Glomerular endothelial cell (primary cell): Measurements from ENCODE around the genes AWAT1, DLG3, ZMYM3, NONO, GCNA and PHKA1.

- RAMPAGE, long total RNA, result no peak
These were observed 5.7 kb upstream of the DGAT2L6 start for GRCh38 chrX:70171609-70171981.

- RAMPAGE, long total RNA, result no peak
These were observed at the start of gene AWAT1 for GRCh38 chrX:70234322-70234696. TSS of gene AWAT1 (plus strand) at chrX:70234655.

- RAMPAGE, long total RNA, result no peak
These were observed at the start of gene DLG3 for GRCh38 chrX:70444632-70445105. TSS of gene DLG3 (plus strand) at chrX:70444835.

DNA sequence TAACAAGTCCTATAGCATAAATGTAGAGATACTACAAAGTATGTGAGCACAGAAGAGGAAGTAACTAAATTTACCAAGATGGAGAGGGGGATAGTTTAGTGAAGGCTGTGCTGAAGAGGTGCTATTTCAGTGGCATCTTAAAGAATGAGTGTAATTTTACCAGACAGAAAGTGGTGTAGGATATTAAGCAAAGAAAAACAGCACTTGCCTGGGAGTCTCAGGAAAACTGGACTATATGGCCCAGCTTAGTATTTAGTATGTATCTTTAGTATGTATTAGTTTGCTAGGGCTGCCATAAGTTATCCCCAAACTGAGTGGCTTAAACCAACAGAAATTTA lies 1.3 kb upstream of the IL2RG start:
- RAMPAGE, long total RNA, result no peak

- RAMPAGE, long total RNA, result no peak
These were observed 38.7 kb downstream of the NLGN3 start for GRCh38 chrX:71183271-71183754.

- RAMPAGE, long total RNA, result no peak
These were observed 5.6 kb upstream of the GJB1 start for GRCh38 chrX:71217264-71217894.

GRCh38 chrX:71253606-71254448 lies at the start of gene ZMYM3:
TSS of gene ZMYM3 (minus strand) at chrX:71254140.
- RAMPAGE, long total RNA, result no peak

DNA sequence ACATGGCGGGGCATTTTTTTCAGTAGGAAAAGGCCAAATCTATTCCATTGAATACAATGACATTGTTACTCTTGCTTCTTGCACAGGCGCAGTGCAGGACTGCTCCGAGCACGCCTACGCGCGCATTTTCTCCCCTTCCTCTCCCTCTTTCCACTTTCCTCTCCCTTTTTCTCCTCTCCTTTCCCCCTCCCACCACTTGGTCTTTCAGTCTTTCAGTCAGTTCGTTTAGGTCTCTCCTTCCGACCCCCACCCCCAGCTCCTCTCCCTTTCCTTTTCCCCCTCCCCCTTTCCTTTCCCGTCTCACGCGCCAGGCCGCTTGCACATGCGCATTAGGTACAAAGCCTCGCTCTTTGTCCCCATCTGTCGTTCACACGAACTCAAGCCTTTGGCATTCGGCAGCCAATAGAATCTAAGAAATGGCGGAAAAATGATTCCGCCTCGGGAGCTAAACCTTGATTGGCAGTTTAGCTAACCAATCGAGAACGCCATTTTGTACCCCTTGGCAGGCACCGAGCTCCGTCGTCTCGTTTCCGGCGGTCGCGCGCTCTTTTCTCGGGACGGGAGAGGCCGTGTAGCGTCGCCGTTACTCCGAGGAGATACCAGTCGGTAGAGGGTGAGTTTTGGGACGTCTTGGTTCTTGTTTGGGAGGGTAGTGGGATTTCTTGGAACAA lies at the start of gene NONO:
Gene NONO (plus strand): TSS at position 527 of the 671 bp plus-strand sequence.
- RAMPAGE, long total RNA, result start-site peak on the plus strand centred at position 553 of the sequence, 94 bp wide, 1,299 and 1,087 reads in 2 replicates

- RAMPAGE, long total RNA, result no peak
These were observed at the start of gene GCNA for GRCh38 chrX:71577754-71578568. TSS of gene GCNA (plus strand) at chrX:71578437.

- RAMPAGE, long total RNA, result no peak
These were observed 970 bp downstream of the GCNA start for GRCh38 chrX:71579070-71579744.

GRCh38 chrX:72018131-72019170 lies 107.8 kb downstream of the NHSL2 start:
- RAMPAGE, long total RNA, result no peak

- RAMPAGE, long total RNA, result no peak
These were observed 51.1 kb upstream of the PIN4 start for GRCh38 chrX:72130199-72131090.

GRCh38 chrX:72272469-72272930 lies 4.5 kb downstream of the RPS4X start:
- RAMPAGE, long total RNA, result no peak

GRCh38 chrX:72308854-72309411 lies 3.2 kb upstream of the CITED1 start:
- RAMPAGE, long total RNA, result no peak

DNA sequence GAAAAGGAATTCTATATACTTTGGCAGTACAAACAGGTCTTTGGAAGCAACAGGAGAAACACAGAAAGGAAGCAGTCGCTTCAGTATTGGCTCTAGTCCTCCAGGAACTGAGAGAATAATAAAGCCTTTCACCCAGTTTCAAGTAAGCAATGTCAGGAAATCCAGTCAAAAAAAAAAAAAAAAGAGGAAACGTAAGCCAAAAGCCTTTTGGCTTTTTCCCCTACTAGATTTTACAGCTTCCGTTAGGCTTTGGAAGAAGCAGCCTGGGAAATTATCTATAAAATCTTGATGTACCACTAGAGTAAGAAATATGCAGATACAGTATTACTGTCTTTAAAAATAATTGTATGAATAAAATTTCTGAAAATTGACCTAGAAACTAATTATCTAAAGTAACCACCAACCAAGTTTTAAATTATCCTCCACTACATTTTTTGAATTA lies 61.8 kb upstream of the HDAC8 start:
- RAMPAGE, long total RNA, result no peak

DNA sequence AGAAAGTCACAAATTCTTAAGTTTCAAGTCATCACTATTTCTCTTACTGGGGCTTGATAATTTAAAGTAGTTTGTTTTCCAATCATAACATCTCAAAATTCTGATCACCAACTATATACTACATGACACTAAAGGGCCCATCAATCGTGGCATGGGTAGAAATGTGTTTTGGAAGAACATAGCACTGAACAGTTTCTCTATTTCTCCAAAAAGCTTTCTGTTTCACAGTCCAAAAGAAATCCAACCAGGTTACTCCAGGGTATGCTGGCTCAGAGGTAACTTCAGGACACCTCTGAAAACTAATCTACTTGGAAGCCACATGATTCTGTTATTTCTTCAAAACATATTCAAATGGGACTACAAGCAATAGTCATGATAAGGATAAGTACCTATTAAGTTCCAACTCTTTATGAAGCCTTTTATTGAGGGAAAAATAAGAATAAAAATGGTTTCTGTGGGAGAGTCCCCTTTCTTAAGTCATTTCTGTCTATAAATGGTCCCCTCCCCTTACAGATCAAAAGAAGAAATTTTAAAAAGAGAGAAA lies 8.3 kb downstream of the PHKA1 start:
- RAMPAGE, long total RNA, result no peak

DNA sequence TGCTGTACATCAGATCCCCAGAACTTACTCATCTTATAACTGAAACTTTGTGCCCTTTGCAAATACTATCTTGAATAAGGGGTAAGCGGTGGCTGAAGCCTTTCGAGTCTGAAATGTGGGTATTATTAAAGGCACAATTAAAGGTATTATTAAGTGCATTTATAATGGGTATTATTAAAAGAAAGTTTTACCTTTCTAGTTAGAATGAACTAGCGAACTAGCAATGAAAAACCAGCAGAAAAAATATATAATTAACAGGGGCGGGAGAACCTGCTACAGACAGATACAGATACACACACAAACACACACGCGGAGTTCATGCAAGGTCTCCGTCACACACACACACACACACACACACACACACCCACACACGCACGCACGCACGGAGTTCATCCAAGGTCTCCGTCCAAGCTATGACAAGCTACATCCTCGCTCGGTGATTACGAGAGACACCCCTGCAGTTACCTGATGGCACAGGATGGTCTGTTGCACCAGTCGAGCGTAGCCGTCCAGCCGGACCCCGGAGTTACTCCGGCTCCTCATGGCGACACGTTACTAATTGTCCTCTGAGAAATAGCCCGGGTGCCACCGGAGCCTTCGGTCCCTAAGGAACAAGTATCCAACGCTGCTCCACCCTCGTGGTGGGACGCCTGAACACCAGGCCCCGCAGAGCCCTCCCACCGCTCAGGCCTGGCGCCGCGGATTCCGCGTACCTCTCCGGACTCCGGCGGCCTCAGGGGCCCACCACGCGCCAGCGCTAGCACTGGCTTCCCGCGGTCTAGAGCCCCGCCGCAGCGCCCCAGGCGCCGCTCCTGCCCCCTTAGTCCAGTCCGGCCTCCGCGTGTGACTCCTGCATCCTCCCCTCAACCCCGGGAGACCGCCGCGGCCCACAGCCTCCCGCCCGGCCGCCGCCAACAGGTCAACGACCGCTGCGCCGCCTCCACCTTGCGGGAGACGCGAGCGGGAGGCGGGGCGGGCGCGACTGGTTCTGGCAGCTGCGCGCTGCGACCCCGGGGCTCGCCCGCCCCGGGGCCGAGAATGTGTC lies at the start of gene PHKA1:
Gene PHKA1 (minus strand): TSS at position 969 of the 1,045 bp plus-strand sequence.
- RAMPAGE, long total RNA, result no peak

GRCh38 chrX:73398244-73398505 lies 48.7 kb upstream of the CDX4 start:
- RAMPAGE, long total RNA, result no peak

- RAMPAGE, long total RNA, result no peak
These were observed 51.9 kb upstream of the CHIC1 start for GRCh38 chrX:73510978-73511705.

DNA sequence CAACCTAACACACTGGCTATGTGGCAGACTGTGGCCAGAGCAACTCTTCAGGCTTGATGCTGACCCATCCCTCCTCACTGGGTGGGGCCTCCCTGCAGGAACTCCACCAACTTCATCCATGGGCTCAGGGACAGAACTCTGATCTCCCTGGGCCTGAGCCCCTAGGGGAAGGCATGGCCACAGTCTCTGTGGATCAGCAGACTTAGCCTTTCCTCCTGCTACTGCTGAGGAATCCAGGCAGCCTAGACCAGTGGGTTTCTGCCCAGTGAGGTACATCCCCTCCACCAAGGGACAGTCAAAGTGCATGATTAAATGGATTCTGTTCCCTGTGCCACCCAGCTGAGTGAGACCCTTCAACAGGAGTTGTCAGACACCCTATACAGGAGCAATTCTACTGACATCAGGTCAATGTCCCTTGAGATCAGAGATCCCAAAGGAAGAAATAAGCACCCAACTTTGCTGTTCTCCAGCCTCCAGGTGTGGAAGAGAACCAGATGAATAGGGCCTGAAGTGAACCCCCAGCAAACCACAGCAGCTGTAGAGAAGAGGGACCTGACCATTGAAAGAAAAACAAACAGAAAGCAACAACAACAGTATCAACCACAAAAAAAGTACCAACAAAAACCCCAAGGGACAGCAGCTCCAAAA lies 84.7 kb downstream of the CHIC1 start:
- RAMPAGE, long total RNA, result no peak